RPMI7951 (cell line): ENCODE results near the genes SRP14, CHST14, GCHFR and DNAJC17.

- RAMPAGE, long total RNA = no peak
Observed at GRCh38 chr15:39623533-39624075, 42.7 kb downstream of the THBS1 start.

GRCh38 chr15:39948938-39949419 lies 15.1 kb downstream of the EIF2AK4 start:
- RAMPAGE, long total RNA = no peak

DNA sequence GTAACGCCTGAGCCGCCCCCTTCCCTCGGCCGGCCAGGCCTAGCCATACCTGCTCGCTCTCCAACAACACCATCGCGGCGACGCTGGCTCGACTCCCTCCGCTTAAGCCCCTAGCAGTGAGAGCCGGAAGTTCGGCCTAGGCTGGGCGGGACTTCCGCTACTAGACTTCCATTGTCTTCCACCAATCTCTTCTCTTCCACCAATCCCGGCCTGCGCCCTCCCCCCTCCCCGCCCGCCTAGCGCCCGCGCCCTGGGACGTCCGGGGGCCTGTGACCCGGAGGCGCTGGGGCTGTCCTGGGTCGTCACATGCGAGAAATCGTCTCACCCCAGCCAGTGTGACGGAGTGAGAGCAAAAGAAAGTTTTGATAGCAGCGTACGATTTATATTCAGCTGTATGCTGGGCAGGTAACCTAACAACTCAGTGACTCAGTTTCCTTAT lies at the start of gene SRP14:
Gene SRP14, minus strand, starts transcription at position 138 of the 439 bp plus-strand sequence.
- RAMPAGE, long total RNA = start-site peak on the minus strand centred at position 107 of the sequence, 63 bp wide, 1,234 and 1,028 reads in 2 replicates

GRCh38 chr15:40104747-40105273 lies 3.9 kb downstream of the BMF start:
- RAMPAGE, long total RNA = no peak

DNA sequence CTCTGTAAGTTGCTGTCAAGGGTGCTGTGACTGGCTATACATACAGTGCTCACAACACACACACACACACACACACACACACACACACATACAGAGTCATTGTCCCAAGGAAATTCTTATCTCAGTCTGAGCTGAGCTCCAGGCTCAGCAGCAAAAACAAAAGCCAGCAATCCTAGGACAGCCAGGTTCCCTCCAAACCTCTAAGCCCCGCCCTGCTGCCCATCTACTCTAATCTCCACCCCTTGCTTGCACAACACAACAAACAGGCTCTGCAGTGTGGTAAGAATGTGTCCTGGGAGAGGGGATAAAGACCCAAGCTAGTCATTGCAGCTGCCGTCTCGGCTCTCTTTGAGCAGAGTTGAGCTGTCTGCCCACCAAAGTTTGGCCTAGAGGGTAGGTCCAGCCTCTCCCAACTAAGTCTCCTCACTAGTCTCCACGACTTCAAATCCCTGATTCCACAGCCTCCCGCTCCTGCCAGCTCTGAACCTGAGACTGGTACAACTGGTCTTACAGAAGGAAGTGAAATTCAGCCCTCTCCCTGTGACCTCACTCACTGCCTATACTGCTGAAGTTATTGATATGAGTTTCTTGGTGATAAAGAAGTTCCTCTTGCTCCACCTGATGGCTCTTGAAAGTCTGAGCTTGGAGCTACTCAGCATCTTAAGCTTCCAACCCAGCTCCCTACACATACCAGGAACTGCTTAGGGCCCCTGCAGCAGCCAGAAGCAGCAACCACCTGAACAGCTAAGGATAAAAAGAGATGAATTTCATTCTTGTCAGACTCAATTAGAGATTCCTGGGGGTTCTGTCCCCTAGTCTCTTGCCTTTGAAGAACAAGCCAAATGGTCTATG lies 2.0 kb downstream of the BMF start:
- RAMPAGE, long total RNA = no peak

DNA sequence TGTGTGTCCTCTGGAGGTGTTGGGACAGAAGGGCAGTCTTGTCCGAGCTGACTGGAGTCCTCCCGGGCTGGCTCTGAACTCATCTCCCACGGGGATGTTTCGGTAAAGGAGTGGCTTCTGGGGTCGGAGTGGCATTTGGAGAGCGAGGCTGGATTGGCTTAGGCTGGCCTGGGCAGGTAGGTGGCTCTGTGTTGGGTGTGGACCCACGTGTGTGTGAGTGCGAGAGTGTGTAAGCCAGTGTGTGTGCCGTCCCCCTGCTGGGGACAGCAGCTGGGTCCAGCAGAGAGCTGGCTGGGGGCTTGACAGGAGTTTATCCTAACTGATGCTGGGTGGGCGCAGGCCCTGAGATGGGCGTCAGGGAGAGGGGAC lies 748 bp downstream of the PAK6 start:
- RAMPAGE, long total RNA = no peak

- RAMPAGE, long total RNA = no peak
Observed at GRCh38 chr15:40266886-40267438, 15.9 kb downstream of the ANKRD63 start.

DNA sequence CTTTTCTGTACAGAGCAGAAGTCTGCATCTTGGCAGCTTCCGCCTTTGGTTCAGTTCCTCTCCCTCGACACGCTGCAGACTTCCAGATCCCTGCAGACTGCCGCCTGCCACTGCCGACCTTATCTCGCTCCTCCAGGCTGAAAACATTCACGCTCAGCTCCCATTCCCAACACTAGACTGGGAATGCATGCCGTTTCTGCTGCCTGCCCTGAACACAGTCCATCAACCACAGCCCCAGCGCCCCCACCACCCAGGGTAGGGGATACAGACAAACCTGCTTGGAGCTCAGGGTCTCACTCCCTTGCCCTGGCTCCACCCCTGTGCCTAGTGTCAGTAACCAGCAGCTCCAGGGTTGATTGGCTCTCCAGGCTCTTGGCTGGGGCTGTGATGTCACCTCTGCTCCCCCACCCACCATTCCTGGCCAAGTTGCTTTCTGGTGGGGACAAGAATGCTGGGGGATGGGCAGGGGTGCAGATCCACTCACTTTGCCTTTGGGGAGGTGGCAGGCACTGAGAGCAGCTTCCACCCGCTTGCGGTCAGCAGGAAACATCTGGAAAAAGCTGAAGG lies 6.2 kb downstream of the PLCB2 start:
- RAMPAGE, long total RNA = no peak

DNA sequence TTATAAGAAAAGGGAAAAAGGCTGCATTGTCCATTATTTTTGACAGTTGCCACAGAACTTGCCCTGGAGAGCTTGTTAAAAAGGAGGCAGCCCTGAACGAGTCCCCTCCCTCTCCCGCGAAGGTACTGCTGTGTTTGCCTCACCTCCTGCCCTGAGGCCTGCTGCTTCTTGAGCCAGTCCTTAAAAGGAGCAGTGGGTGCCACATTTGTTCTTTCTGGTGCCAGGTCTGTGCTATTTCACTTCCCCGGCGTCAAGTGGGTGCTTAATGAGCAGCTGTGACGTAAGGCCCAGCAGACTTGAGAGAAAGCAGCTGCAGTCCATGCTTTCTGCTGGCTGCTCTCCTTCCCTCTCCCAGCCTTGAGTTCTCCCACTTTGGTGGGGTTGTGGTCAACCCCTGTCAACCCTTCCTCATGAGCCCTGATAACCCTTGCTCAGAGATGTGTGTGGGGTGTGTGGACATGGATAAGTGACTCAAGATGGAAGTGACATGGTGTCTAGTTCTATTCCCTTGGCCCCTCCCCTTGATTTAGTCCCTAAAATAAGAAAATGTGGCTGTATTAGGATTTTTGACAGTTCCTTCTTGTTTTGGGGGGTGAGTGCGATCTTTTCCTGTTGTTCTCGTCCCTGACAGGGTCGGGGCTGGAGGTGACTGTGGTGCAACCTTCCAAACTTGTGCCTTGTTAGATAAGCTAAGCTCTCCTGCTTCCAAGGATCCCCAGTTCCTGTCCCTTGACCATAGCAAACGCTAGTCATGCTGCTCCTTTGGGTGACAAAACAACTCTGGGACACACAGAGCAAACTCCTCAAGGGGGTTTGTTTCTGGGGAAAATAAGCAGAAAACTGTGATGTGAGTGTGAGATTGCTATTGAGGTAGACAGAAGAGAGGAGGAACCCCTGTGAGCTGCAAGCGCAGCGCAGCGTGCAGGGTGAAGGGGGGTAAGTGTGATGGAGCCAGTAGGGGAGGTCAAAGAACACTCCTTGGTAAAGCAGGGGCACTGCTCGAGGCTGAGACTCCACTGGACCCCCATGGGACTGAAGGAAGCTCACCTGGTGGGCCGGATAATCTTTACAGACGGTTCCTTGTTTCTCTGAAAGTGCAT lies 7.1 kb downstream of the INAFM2 start:
- RAMPAGE, long total RNA = no peak

DNA sequence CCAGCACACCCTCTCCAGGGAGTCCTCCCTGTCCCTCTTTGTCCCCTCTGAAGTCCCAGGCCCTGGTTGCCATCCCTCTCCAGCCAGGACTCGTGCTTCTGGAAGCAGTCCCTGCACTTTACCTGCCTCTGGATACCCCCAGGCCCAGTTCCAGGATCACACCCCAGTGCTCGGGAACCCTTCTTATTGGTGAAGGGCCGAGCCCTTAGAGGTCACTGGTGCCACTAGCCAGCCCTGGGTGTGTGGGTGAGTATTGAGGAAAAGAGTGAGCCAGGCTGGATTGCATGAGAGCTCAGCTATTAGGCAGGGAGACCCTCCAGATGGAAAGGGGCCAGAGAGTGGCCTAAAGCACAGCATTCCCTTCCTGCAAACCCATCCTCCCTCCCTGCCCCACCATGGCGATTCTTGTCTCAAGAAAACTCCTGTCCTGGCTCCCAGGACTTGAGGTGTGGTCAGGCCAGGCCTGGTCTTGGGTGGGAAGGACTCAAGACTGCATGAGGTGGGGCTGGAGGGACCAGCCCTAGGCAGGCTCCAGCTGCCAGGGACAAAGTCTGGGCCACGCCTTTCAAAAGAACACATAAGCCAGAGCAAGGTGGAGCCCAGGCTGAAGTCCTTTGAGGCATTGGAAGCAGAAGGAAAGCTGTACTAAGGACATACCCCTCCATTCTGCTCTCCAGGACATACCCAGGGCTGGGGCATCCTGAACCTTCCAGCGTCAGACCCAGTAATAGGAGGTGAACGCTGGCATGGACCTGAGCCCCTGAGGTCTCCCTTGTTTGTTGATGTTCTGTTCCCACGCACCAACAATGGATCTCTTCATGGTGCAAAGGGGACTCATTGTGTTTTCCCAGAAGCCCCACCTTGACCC lies 4.7 kb upstream of the PHGR1 start:
- RAMPAGE, long total RNA = no peak

DNA sequence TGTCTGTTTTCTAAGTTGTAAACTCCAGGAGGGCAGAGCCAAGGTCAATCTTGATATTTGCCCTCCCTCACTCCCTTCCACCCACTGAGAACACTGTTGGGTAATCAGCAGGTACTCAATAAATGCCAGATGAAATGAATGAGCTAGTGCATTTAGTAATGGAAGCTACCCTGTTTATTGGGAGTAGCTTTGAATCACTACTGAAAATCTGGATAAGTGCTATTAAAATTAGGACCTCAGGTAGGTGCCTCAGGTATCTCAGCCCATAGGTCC lies 311 bp upstream of the KNSTRN start:
- RAMPAGE, long total RNA = no peak

DNA sequence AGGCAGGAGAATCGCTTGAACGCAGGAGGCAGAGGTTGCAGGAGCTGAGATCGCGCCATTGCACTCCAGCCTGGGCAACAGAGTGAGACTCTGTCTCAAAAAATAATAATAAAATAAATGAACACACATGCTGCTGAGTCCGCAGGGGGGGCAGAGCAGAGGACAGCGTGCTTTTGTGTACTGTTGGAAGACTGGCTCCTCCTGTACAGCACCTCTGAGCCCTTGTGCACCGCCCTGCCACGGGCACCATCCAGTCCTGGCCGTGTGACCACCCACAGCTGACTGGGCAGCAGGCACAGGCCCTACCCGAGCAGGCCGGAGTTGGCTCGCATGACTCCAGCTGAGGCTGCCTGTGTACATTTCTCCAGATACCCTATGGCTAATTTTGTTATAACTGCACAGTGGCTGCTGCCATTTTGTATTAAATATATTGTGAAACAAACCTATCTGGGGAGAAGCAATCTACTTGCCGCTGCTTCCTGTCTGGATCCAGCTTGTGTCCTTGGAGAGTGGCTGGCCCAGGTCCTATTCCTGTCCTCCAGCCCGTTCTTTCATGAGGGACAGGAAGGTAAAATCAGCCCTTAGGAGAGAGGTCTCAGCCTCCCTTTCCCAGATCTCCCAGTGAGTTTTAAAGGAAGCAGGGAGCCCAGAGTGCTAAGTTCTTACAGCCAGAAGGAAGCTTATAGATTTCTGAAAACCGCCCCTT lies 14.6 kb downstream of the IVD start:
- RAMPAGE, long total RNA = no peak

- RAMPAGE, long total RNA = no peak
Observed at GRCh38 chr15:40470473-40471305, at the start of gene CHST14. Gene CHST14, plus strand, starts transcription at chr15:40470984.

GRCh38 chr15:40487834-40488229 lies 17.0 kb downstream of the CHST14 start:
- RAMPAGE, long total RNA = no peak

- RAMPAGE, long total RNA = no peak
Observed at GRCh38 chr15:40751704-40752255, 3.3 kb downstream of the RMDN3 start.

DNA sequence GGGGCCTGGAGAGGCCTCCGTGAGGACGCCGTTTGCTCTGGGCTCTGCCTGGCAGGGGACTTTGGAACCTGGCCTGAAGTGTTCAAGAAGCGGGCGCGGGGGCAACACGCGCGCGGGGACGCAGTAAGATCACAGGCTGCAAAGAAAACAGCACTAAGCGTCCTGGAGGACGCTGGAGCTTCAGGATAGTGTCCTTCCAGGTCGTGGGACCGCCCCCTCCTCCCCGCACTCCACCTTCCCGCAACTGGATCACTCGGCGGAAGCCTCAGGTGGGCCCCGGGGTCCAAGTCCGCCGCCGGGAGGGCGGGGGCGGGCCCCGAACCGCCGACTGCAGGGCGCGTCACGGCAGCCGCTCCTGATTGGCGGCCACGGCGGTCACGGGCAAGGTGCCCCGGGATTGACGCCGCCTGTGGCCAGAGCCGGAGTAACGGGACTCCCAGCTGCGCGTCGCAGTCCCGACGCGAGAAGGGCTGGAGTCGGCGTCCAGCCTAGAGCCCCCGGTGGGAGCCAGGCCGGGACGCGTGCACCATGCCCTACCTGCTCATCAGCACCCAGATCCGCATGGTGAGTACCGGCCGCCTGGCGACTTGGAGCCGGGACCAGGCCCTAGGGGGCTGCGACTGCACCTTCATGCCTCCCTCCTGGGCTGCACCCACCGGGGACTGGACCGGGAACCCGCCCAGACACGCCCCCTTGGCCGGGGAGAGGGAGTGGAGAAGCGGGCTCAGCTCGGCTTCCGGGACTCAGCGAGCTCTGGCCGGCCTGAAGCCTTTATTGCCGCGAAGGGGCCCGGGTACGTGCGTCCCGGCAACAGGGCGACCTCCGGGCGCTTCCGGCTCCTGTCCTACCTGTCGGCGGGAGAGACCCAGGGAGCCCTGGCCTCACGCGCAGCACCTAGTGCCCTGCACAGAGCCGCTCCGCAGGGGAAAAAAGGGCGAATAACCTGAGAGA lies at the start of gene GCHFR:
Gene GCHFR, plus strand, starts transcription at position 416 of the 951 bp plus-strand sequence.
- RAMPAGE, long total RNA = no peak

GRCh38 chr15:40806867-40808010 lies at the start of gene DNAJC17:
Gene DNAJC17, minus strand, starts transcription at chr15:40807473.
- RAMPAGE, long total RNA = start-site peak on the minus strand at chr15:40807452-40807482, 52 and 45 reads in 2 replicates; start-site peak on the plus strand at chr15:40807708-40807761, 29 and 40 reads in 2 replicates

GRCh38 chr15:40847361-40847927 lies 3.6 kb downstream of the SPINT1 start:
- RAMPAGE, long total RNA = no peak

DNA sequence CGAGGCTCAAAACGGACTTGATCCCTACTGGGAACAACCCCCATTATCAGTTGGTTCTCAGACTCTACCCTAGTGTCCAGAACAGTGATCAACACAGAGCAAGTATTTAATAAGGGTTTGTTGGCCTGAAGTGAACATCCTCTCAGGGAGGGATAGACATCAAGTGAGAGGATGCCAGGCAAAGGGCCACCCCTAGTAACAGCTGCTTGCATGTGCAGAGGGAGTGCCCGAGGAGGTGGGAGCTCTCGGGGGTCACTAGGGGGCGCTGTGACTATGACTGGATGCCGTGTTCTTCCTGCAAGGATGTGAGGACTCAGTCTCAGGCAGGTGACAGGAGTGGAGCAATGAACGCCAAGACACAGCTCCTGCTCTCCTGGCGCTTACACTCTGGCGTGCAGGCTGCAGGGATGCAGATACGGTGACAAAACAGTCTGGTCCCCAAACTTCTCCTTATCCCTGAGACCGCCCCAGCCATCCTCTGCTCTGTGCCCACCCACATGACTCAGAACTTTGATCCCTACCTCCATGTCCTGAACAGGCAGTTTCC lies 14.9 kb downstream of the RHOV start:
- RAMPAGE, long total RNA = no peak

DNA sequence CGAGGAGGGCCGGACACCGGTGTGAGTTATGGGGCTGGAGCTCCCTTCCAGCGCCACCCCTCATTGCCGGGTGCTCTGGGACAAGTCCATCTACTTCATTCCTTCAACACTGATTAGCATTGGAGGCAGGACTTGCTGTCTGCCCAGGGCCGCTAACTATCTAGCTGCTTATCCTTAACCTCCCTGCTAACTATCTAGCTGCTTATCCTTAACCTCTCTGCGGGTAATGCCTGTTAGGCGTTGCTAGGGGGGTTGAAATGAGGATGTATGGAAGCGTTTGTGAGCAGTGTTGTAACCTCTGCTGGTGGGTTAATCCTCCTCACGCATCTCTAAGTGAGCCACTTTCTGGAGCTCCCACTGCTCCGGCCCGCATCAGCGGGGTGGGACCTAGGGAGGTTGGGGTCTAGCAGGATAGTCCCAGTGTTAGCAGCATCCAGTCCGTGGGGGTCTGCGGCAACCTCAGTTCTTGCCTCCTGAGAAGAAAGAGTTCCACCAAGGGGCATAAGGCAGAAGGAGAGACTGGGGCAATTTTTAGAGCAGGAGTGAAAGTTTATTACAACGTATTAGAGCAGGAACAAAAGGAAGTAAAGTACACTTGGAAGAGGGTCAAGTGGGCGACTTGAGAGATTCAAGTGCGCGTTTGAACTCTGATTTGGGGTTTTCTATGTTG lies 10.8 kb upstream of the CHAC1 start:
- RAMPAGE, long total RNA = no peak